ENCODE data around the gene GPR3.

DNA sequence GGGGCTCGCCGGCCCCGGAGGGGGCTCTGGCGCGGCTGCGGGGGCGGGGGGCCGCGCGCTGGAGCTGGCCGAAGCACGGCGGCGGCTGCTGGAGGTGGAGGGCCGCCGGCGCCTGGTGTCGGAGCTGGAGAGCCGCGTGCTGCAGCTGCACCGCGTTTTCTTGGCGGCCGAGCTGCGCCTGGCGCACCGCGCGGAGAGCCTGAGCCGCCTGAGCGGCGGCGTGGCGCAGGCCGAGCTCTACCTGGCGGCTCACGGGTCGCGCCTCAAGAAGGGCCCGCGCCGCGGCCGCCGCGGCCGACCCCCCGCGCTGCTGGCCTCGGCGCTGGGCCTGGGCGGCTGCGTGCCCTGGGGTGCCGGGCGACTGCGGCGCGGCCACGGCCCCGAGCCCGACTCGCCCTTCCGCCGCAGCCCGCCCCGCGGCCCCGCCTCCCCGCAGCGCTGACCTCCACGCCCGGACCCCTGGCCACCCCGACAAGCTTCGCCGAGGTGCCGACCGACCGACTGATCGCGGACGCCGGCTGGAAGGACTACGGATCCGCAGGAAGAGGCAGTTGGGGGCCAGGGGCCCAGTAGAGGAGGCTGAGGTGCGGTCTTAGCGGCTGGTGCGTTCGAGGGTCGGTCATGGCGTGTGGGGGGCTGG lies 657 bp downstream of the TRNP1 start:
- PRO-cap = no peak
- RAMPAGE, long total RNA, 3 experiments = no peak in any of the 3 experiments

DNA sequence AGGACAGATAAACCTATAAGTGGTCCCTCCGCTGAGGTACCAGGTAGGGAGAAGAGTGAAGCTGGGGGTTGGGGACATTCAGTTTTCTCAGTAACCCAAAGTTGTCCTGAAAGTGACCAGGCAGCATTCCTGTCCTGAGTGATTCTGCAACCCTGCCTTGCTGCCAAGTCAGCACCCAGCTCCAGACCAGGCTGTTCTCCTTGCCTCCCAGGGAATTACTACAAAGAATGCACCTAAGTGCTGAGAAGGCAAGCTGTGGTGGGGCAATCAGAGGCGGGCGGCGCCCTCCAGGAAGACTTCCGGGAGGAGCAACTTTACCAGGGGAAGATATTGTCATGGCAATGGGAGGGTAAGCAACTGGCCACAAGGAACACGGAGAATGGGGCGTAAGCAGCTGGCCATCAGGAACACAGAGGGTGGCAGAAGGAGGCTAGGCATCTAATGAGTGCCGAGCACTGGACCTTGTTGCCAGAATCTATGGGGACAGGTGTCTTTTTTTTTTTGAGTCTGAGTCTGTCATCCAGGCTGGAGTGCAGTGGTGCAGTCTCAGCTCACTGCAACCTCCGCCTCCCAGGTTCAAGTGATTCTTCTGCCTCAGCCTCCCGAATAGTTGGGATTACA lies 4.4 kb downstream of the TENT5B start:
- PRO-cap = no peak
- RAMPAGE, long total RNA, 3 experiments = no peak in any of the 3 experiments

DNA sequence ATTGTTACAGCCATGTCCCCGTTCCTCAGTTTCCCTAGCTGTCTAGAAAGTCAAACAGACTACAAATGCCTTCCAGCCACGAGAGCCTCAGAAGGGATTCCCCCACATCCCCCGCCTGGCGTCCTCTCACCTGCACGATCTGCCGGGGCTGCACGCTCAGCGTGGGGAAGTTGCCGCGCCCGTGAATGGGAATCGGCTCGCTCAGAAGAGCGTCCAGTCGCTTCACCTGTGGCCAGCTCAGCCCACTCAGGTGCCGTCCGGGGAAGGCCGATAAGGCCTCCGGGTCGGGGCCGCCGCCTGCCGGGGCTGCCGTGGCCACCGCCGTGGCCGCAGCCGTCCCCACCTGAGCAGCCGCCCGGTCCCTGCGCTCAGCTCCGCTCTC lies 382 bp downstream of the TENT5B start:
- PRO-cap = no peak
- RAMPAGE, long total RNA, 3 experiments = no peak in any of the 3 experiments

GRCh38 chr1:27057374-27057890 lies 44.8 kb upstream of the TENT5B start:
- PRO-cap = no peak
- RAMPAGE, long total RNA, 3 experiments = no peak in any of the 3 experiments

GRCh38 chr1:27132435-27133123 lies 22.3 kb downstream of the SLC9A1 start:
- PRO-cap = bidirectional peak, plus-strand start at chr1:27132846, minus-strand start at chr1:27132703
- RAMPAGE, long total RNA, 3 experiments = no peak in any of the 3 experiments

DNA sequence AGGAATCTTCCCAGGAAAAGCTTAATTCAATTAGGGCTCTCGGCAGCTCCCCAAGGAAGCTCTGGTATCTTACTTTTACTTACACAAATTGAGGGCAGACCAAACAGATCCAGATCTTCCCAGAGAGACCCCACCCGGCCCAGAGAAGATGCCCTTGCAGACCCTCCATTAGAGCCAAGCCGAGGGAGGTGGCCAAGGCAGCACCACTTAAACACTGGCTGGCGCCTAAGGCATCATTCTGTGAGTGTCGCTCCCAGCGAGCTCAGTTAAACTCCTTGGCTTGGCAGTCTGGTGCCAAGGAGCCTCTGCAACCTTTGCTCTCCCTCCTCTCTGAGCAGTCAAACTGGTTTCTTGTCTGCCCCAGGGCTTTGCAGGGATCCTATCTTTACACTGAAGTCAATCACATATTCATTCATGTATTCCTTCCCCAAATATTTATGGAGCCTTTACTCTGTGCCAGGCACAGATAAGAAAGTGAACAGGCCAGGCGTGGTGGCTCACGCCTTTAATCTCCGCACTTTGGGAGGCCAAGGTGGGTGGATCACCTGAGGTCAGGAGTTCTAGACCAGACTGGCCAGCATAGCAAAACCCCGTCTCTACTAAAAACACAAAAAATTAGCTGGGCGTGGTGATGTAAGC lies 10.6 kb downstream of the SLC9A1 start:
- PRO-cap = no peak
- RAMPAGE, long total RNA, 3 experiments = no peak in any of the 3 experiments

- PRO-cap = no peak
- RAMPAGE, long total RNA, 3 experiments = no peak in any of the 3 experiments
These were observed 1.1 kb downstream of the SLC9A1 start for GRCh38 chr1:27153811-27154234.

GRCh38 chr1:27191761-27192512 lies 37.0 kb upstream of the SLC9A1 start:
- PRO-cap = no peak
- RAMPAGE, long total RNA, 3 experiments = no peak in any of the 3 experiments

DNA sequence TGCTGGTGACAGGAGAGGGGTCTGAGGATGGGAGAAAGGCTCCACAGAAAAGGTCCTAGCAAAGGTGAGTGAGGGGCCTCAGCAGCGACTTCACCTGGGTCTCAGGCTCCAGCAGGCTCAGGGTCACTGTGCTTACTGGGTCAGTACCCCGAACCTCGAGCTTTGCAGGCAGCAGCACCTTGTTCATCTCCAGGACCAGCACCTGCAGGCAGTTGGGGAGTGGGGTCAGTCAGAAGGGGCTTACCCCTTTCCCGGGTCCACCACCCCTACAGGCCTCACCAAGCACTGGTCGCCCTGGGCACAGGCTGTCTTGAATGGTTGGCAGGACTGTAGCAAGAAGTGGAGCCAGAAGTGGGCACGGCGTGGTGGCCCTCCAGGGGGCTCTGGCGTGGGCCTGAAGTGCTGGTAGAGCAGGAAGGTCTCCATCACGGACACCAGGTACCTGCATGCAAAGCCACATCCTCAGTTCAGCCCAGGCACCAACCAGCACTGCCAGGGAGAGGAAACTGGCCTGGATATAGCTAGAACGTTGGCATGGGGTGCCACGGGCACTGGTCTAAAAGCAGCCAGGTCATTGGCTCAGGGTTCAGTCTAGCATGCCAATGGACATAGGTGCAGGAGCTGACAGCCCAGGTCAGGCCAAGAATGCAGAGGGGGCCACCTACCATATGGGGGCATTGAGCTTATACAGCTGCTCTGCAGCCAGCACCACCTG lies 5.2 kb downstream of the MAP3K6 start:
- PRO-cap = no peak
- RAMPAGE, long total RNA, 3 experiments = no peak in any of the 3 experiments

GRCh38 chr1:27391963-27392853 lies at the start of gene GPR3:
Gene GPR3 (plus strand): TSS chr1:27392622.
- PRO-cap = bidirectional peak, plus-strand start at chr1:27392634, minus-strand start at chr1:27392496
- RAMPAGE, long total RNA, 3 experiments = no peak in any of the 3 experiments

DNA sequence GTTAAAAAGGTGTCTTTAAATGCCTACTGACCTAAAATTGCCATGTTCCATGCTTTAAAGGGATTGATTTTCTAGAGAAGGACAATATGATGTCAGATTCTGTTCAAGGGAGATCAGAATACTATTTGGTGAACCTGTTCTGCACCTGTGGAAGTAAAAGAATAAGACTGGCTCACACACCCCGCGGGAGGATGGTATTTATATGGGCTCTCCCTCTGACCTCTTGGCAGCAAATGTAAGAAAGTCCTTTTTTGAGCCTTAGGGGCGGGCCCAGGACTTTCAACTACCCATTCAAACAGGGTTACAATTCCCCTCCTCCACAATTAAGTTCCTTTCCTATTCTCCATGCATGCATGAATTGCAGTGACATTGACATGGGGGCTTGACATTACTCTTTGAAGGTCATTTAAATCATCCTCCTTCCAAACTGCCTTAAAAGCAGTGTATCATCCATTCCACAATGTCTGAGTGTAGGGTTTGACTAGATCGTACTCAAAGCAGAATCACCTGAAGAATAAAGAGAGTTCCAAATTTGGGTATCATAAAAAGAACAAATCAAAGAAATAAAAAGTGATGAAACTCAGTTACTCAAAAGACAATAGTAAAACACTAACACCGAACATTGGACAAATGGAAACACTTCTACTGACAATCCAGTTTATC lies 42.0 kb downstream of the WASF2 start:
- PRO-cap = no peak
- RAMPAGE, long total RNA, 3 experiments = no peak in any of the 3 experiments

- PRO-cap = no peak
- RAMPAGE, long total RNA, 3 experiments = no peak in any of the 3 experiments
These were observed 14.5 kb downstream of the AHDC1 start for GRCh38 chr1:27589050-27590257.

GRCh38 chr1:27593208-27594062 lies 10.5 kb downstream of the AHDC1 start:
- PRO-cap = no peak
- RAMPAGE, long total RNA, 3 experiments = no peak in any of the 3 experiments

DNA sequence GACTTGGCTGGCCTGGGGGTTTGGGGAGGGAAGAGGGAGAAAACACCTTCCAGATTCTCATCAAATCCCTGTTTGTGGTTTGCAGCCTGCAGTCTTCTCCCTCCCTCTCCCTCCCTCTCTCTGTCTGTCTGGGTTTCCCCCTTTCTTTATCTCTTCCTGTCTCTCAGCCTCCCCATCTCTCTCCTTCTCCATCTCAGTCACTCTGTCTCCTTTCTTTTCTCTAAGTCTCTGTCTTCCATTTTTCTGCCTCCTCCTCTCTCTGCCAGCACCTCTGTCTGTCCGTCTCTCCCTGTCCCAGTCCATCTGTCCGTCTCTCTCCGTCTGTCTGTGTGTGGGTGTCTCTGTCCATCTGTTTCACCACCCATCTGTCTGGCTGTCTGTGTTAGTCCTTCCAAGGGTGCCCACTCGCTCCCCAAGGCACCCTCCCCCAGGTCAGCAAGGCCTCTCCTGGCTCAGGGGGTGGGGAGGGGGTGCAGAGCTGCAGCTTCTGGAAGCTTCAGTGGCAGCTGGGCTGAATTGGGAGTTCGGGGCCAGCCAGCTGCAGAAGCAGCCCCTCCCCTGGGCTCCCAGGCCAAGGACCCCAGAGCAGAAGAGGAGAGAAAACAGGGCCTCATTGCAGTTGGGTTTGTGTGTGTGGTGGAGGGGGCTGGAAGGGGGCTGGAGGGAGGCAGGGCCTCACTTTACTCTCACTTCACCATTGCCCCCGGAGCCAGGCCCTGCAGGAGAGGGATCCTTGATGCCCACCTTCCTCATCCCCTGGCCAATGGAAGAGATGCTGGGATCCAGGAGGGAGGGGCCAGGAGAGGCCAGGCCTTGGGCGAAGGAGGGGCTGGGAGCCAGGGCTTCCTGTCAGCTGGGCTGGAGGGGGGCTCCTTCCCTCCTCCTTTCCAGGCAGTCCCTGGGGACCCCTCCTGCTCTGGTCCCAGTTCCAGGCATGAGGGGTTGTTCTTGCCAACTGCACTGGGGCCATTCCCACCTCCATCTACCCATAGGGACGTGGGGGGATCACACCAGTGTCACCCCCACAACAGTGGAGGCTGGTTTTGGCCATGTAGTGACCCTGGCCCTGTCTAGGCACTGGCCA lies 5.9 kb downstream of the AHDC1 start:
- PRO-cap = no peak
- RAMPAGE, long total RNA, 3 experiments = no peak in any of the 3 experiments

DNA sequence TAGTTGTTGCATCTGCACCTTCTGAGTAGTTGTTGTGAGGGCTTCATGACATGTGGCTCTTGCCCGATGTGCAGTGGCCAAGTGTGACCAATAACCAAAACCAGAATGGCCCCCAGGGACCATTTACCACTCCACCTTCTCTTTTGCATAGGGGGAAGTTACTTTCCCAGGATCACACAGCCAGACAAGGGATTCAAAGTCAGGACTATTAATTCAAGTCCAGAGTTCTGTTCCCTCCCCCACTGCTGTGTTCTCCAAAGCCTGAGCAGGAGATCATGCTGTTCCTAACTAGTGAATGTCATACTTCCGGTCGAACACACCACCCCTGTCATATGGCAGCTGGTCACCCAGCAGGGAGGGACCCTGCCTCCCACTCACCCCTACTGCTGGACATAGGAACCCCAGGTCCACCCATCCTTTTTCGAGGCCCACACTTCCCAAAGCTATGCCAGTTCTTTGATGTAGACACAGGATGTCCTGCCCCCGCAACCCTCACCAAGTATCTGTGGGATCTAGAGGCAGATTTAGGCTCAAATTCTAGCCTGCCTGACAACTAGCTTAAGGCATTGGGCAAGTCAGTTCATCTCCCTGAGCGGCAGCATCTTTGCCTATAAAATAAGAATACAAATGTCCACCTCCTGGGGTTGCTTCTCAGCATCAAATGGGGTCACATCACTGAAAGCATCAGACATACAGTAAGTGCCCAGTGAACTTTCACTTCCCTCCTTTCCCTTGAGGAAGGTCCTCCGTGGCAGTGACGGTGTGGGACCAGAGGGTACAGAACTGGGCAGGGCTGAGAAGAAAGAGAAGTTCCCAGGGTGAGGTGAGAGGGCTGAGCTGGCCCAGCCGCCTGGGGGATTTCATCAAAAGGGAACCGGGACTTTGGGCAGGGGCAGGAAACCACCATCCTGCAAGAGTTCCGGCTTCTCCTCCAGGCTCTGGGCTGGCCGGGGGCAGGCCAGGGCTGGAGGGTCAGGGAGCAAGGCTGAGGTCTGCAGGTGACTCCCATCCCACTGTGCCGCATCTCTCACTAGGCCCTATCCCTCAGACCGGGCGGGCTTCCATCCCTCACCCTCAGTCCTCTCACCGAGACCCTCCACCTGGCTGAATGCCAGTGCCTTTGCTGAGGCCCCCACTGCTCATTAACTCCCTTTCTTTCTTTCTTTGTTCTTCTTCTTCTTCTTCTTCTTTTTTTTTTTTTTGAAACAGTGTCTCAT lies 3.6 kb downstream of the FGR start:
- PRO-cap = bidirectional peak, plus-strand start at position 331 of the sequence, minus-strand start at position 300 of the sequence; unidirectional peak, plus-strand start at position 934 of the sequence
- RAMPAGE, long total RNA, 3 experiments = no peak in any of the 3 experiments

GRCh38 chr1:27727322-27727608 lies 1.5 kb downstream of the FAM76A start:
- PRO-cap = no peak
- RAMPAGE, long total RNA, 3 experiments = no peak in any of the 3 experiments

DNA sequence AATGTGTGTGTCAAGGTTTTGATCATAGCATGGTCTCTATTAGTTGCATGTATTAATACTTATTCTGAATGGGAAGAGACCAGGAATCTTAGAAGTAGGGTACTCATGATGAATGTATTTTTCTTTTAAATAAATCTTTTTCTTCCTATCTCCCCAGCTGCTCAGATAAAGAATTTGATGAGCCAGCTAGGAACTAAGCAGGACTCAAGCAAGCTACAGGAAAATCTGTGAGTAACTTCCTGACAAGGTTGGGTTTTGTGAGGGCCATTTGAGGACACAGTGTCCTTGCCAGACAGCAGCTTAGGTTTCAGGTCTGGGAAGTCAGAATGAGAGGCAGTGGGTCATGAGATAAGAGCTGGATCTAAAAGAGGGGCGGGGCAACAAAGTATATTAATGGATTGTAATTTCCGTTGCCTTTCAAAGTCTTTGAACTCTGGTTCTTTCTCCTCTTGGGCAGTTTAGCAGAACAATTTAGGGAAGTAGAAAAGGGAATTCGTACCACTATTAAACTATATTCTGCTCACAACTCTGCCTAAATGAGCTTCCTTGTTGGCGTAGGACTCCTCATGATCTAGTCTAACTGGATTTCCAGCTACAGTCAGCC lies 16.5 kb downstream of the STX12 start:
- PRO-cap = unidirectional peak, minus-strand start at position 227 of the sequence
- RAMPAGE, long total RNA, 3 experiments = no peak in any of the 3 experiments

- PRO-cap = no peak
- RAMPAGE, long total RNA, 3 experiments = no peak in any of the 3 experiments
These were observed 13.8 kb downstream of the THEMIS2 start for GRCh38 chr1:27886096-27886661.

- PRO-cap = no peak
- RAMPAGE, long total RNA, 3 experiments = no peak in any of the 3 experiments
These were observed 15.3 kb downstream of the THEMIS2 start for GRCh38 chr1:27887638-27887955.

DNA sequence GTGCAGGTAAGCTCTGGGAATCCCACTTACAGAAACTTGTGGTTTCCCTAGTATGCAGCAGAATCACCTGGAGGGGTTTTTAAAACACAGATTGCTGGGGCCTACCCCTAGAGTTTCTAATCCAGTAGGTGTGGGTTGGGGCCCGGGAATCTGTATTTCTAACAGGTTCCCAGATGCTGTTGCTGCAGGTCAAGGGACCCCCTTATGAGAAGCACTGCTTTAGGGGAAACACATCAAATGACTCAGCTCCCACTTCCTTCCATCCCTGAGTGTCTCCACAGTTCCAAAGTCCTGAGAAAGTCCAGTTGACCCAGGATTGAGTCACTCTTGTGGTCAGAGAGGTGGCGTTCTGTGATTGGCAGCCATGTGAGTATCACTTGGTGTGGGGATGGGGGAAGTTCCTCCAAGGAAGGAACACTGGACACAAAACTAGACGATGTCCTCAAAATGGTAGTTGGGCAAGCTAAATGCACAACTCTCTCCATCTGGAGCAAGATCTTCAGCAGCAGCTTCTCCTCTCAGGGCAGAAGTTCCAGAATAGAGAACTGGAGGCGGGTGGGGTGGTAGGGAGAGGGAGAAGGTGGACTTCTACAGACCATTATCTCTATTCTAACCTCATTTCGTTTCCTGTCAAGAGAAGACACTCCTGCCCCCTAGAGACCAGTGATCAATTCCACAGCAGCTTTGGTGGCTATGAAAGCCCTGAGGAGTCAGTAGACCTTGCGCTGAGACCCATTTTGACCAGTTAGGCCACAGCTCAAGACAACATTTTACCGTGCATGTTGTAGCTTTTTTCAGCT lies 24.4 kb upstream of the EYA3 start:
- PRO-cap = unidirectional peak, plus-strand start at position 445 of the sequence
- RAMPAGE, long total RNA, 3 experiments = no peak in any of the 3 experiments